Peritoneum (tissue), 1 donor: Measurements from ENCODE around the gene WNT16.

DNA sequence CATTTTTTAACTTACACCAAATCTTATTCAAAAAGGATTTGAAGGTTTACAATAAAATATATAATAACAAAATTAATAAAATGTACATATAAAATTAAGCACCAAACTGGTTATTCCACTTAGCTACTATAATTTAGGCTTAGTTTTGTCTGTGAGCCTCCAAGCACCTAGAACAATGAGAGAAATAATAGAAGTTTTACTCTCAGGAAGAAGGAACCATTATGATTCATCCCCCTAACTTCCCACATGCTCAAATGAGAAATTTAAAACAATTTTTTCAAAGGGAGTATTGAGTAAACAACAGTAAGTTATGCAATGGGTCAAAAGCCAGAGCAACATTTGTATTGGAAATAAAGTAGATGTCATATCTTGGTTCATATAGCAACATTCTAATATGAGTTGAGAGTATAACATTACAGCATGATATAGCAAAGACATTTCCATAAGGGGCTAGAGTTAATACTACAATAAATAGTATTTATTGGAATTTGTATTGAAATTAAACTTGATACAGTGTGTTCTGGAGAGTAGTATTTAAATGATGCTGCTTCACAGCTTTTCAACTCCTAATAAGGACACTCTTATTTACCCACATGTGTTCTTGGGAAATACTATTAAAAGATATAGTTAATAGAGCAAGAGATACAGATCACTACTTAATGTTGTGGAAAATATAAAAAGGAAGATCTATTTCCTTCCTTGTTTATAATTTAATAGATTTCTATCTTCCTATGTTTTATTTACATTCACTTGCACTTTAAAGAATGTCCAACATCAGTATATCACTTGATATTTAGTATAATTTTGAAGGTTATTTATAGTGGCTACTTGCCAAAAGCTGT, 32.3 kb downstream of the CPED1 start:
- PRO-cap, result no peak

DNA sequence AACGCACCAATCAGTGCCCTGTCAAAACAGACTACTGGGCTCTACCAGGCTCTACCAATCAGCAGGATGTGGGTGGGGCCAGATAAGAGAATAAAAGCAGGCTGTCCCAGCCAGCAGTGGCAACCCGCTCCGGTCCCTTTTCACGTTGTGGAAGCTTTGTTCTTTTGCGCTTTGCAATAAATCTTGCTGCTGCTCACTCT, 72.0 kb downstream of the CPED1 start:
- PRO-cap, result no peak

GRCh38 chr7:121062525-121063376, 74.2 kb downstream of the CPED1 start:
- PRO-cap, result no peak

DNA sequence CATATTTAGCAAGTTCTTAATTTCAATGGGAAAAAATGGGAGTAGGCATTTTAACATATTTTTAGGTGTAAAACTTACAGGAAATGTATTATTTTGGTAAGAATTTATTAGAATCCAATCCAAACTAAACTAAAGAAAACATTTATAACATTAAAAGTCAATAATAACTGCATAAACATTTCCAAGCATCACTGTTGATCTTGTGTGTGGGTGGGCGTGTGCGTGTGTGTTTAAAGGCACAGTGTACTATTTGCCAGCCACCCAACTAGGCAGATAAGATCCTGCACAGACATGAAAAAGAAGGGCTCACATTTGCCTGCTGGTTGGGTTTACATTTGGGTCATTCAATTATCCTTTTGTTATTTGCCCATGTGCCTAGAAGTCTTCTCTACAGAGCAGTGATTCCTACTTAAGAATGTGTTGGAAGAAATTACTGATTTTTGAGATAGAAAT, 31.0 kb upstream of the WNT16 start:
- PRO-cap, result no peak

- PRO-cap, result no peak
Measured at GRCh38 chr7:121328545-121329170, at the start of gene WNT16. Gene WNT16, plus strand, starts transcription at chr7:121329000.

GRCh38 chr7:121394252-121395258, 1.6 kb downstream of the FAM3C start:
- PRO-cap, result no peak

DNA sequence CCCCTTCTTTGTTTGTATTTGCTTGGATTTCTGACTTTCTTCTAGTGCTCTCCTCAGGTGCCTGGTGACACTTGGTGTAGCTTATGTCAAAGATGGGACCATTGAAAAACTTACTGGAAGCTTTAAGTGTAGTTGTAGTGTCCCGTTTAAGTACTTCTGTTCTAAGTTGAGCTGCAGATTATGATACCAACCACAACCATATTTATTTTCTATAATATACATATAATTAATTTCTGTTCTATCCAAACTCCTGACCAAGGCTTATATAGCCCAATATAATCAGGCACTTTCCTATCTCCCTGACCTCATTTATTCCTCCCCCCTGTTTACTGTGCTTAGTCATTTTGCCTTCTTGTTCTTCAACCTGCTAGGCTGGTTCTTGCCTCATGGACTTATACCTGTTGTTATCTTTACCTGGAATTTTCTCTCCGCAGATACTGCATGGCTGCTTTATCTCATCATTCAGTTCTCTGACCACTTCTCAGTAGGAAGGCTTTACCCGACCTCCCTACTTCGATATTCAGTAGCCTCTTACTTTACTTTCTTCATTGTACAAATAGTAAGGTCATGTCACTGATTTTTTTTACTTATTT, 24.8 kb upstream of the FAM3C start:
- PRO-cap, result no peak

DNA sequence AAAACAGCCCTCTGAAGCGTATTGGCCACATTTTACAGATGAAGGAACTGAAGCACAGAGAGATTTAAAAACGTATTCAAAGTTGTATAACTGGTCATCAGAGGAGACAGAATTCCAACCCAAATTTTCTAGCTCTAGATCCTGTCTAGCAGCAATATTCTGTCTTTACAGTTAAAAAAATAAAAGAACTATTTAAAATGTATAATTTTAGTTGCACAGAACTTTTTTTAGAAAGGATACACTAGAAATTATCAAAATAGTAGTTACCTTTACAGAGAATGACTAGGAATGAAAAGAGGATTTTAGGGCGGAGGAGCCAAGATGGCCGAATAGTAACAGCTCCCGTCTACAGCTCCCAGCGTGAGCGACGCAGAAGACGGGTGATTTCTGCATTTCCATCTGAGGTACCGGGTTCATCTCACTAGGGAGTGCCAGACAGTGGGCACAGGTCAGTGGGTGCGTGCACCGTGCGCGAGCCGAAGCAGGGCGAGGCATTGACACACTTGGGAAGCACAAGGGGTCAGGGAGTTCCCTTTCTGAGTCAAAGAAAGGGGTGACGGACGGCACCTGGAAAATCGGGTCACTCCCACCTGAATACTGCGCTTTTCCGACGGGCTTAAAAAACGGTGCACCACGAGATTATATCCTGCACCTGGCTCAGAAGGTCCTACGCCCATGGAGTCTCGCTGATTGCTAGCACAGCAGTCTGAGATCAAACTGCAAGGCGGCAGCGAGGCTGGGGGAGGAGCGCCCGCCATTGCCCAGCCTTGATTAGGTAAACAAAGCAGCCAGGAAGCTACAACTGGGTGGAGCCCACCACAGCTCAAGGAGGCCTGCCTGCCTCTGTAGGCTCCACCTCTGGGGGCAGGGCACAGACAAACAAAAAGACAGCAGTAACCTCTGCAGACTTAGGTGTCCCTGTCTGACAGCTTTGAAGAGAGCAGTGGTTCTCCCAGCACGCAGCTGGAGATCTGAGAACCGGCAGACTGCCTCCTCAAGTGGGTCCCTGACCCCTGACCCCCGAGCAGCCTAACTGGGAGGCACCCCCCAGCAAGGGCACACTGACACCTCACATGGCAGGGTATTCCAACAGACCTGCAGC, 66.0 kb downstream of the FEZF1 start:
- PRO-cap, result no peak

DNA sequence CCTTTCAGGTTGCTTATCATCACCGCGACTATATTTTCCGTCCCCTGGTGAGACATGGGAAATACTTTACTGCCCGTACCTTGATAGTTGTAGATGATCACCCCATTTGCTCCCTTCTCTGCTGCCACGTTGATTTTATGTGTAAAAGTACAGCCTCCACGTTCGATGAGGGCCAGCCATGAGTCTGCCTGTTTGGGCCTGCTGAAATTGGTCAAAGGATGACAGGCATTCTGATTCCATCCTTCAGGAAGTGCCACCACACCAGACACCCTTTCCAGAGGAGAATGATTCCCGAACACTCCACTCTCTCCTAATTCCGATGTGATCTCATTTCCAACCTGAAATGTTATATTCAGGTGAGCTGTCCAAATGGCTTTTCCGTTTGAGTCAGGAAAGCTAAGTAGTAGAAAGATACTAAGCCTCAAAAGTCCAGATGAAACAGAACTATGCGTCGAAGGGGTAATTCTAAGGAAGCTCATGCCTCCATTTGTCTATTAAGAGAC, 399 bp downstream of the RNF148 start:
- PRO-cap, result no peak

GRCh38 chr7:122848122-122848719, 38.0 kb downstream of the CADPS2 start:
- PRO-cap, result no peak

- PRO-cap, result no peak
Measured at GRCh38 chr7:122885873-122886356, 345 bp downstream of the CADPS2 start.

DNA sequence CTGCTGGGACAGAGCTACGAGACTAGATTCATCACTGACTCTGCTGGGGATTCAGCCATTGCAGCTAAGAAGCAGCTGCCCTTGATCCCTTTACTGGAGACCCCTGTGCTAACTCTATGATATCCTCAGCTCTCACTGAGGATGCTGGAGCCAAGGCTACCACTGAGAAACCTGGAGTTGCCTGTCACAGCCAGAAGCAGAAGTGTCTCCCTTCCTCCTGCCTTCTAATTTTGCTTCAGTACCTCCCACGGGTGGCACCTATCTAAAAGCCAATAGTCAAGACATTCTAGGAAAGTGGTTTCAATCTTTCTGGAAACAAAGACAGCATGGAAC, 126.6 kb downstream of the IQUB start:
- PRO-cap, result no peak

DNA sequence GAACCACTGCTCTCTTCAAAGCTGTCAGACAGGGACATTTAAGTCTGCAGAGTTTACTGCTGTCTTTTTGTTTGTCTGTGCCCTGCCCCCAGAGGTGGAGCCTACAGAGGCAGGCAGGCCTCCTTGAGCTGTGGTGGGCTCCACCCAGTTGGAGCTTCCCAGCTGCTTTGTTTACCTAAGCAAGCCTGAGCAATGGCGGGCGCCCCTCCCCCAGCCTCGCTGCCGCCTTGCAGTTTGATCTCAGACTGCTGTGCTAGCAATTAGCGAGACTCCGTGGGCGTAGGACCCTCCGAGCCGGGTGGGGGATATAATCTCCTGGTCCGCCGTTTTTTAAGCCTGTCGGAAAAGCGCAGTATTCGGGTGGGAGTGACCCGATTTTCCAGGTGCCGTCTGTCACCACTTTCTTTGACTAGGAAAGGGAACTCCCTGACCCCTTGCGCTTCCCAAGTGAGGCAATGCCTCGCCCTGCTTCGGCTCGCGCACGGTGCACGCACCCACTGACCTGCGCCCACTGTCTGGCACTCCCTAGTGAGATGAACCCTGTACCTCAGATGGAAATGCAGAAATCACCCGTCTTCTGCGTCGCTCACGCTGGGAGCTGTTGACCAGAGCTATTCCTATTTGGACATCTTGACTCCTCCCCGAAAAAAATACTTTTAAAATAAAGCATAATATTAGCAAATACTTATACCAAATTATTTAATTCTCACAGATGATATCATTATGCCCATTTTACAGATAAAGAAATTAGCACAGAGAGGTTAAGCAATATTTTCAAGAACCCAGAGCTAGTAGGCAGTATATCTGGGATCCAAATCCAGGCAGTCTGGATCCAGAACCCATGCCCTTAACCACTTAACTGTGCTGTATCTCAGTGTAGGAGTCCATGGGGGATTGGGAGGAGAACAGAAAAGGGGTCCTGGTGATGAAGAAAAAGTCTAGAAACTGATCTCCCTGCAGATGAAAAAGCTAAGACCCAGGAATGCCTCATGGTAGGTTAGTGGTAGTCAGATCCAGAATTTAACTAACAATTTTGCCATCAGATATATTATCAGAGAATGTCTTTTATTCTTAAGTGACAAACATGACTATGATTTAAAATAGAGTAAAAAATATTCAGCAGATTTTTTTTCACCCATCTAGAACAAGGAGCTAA, 6.3 kb downstream of the IQUB start:
- PRO-cap, result no peak

DNA sequence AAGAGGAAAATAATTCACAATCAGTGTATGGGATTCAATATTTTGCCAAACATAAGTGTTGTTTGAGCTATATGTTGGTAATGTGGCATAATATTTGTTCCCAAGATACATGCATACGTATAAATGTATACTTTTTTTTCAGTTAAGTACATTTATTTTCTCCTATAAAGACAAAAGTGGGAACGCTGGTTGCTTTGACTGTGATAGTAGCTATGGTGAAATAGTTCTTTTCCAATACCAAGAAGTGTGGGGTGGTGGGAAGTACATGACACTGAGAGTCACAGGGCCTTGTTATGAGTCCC, 764 bp downstream of the LMOD2 start:
- PRO-cap, result no peak

- PRO-cap, result no peak
Measured at GRCh38 chr7:123748047-123748284, 837 bp downstream of the WASL start.

- PRO-cap, result no peak
Measured at GRCh38 chr7:123824474-123825162, 20.4 kb upstream of the HYAL4 start.

- PRO-cap, result no peak
Measured at GRCh38 chr7:124033196-124033997, 530 bp upstream of the TMEM229A start.

GRCh38 chr7:125355717-125356312, 426.2 kb upstream of the POT1 start:
- PRO-cap, result no peak

DNA sequence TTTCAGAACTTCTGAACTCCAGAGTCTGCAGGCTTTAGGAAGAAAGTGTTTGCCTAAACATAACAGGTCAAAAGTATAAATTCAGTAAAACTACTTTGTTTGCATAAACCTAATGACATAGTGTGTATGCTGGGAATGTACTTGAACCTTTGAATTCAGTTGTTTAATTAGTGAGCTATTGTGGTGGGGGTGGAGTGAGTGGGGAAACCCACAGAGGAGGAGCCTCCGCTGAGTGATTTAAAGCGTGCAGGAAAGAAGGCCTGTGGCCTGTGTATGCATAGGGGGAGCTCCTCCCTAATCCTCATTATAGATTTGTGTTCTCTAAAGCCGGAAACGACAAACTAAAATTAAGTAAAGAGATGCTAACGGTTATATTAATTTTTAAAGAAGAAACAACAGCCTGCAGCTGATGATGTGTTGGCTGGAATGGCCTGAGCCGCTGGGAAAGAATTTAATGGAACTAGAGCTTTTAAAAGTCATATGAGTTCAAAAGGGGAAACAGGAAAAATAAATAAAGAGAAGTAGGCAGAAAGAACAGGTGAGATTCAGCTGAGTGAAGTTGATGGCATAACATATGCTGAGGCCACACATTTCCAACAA, 595.0 kb downstream of the GRM8 start:
- PRO-cap, result no peak

- PRO-cap, result no peak
Measured at GRCh38 chr7:127380023-127380573, 12.4 kb downstream of the ZNF800 start.